A172 (cell line): ENCODE measurements around the genes RAB43, RHO and PLXND1.

DNA sequence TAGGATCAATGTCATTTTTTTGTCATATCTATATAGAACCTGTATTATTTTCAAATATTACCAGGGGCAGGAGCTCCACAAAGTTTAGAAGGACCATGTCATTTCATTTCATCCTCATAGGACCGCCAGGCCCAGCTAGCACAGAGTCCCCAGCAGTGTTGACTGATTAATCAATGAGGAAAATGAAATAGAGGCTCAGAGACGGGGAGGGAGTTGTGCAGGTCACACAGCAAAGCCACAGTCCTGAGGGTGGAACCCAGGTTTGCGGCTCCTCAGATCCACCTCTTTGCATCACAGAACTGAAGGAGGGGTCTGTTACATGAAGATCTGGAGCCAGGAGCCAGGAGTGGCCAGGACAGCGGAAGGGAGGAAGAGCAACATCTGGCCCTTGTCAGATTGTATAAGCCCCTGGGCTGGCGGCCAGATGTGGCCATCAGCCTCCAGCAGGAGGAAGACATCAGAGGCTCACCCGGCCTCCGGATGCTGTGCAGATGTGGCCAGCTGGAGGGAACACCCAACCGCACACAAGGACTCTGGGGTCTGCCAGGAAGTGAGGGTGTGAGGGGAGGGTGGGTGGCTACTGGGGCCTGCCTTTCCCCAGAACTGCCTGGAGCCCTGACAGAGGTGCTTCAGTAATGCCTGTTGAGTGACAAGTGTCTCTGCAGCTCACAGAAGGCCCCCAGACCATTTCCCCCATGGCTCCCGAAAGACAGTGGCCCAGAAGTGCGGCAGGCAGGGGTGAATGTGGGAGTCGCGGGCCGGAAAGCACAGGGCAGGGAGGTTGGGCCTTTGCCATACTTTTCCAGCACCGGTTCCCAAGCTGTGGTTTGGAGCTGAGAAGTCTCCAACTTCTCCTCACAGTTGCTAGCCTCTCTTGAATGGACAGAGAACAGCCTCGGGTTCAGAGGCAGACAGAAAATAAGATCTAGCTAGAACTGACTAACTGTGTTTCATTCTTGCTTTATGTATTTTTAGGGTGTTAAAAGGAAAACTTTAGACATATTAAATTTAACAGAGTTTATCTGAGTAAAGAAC lies 21.3 kb downstream of the EFCC1 start:
- RAMPAGE, long total RNA, result no peak

GRCh38 chr3:129045667-129046310 lies 14.8 kb upstream of the GP9 start:
- RAMPAGE, long total RNA, result no peak

GRCh38 chr3:129067453-129068444 lies 7.2 kb downstream of the GP9 start:
- RAMPAGE, long total RNA, result no peak

GRCh38 chr3:129121728-129122646 lies at the start of gene RAB43:
Gene RAB43, minus strand, starts transcription at chr3:129121804.
- RAMPAGE, long total RNA, result no peak

DNA sequence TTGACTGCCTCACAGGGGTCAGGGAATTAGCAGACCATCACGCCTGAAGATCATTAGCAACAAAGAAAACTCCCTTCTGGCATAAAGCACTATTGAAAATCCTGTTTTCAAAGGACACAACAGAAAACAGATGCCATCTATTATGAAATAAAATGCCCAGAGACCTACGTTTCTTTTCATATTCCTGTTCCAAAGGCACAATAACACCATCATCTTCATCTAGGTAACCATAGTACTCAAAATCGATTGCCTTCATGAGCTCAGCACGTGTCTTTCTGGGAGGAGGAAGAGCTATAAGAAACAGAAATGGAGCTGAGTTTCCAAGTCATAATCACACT lies 13.0 kb upstream of the RAB43 start:
- RAMPAGE, long total RNA, result no peak

- RAMPAGE, long total RNA, result no peak
Observed at GRCh38 chr3:129160323-129160843, 480 bp downstream of the ISY1 start.

GRCh38 chr3:129166602-129166920 lies 5.7 kb upstream of the ISY1 start:
- RAMPAGE, long total RNA, result no peak

GRCh38 chr3:129195596-129196415 lies 12.1 kb upstream of the CNBP start:
- RAMPAGE, long total RNA, result no peak

GRCh38 chr3:129311892-129312457 lies 4.1 kb downstream of the H1-10 start:
- RAMPAGE, long total RNA, result no peak

DNA sequence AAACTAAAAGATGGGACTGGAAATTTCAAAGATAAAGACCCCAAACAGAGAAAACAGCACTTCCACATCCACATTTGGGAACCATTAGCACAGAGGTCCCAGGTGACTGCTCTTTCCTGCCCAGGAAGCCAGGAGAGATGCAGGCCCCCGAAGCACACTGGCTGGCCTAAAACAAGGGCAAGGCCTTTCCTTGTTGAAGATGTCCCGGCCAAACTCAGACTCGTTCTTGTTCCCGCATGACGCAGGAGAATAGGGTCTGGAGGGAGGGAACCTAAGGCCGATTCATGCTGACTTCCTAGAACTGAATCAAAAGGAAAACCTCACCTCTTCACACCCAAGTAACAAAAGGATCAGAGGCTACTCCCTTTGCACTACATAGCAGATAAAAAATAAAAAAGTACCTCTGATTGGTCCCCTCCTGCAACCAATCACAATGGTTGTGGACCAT lies 48.8 kb downstream of the EFCAB12 start:
- RAMPAGE, long total RNA, result no peak

DNA sequence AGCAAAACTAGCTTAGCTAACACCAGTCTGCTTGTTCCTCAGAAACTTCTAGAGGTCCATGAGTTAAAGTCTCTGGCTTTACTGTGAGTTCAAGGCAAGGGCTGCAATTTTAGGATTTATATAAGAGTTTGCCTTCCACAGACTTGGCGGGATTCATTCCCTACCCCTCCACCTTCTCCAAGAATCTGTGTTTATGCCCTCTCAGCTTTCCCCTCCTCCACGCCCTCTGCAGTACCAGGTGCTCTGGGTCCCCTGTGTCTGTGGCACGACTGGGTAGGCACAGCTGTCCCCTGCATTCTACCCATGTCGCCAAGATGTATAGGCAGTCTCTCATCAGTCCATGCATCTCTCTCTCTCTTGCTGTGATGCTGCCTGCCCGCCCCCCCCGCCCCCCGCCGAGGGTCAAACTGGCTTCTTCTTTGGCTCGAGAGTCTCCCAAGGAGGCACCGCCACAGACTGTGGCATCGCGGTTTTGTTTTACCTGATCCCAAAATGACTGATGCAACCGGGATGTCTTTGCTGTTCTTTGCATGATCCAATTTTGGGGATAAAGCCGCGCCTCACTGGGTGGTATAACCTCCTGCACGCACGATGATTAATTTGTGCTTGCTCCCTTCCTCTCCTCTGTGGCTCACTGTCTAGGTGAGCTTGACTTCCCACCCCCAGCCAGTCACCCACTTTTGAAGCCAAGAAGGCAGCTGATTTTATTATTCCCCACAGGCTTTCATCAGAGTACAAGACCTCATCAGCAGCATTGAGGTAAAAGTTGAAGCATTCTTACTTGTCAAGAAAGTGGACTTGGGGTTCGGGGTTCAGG lies 43.7 kb downstream of the EFCAB12 start:
- RAMPAGE, long total RNA, result no peak

- RAMPAGE, long total RNA, result no peak
Observed at GRCh38 chr3:129440429-129440815, 398 bp downstream of the IFT122 start.

DNA sequence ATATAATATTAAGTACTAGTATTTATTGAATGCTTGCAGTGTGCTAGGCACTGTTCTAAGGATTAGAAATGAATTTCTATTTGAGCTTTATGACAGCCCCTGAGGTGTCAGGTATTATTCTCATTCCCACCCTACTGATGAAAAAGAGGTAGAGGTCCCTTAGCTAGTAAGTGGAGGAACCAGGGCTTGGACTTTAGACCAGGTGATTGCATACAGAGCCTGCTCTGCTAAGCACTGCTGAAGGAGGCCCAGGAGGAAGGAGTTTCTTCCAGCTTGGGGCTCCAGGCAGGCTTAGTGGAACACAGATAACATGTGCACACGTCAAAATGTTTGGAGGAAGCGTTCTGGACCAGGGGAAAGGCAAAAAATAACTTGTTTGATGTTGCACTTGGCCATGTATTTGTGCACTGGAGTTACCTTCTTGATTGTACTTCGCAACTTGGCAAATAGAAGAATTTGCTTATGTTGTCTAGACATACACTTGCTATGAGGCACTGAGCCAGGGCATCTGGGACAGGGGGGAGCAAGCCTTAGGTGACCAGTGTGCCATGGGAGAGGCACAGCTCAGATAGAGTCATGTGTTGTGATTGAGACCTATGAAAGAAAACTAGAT lies 22.4 kb downstream of the IFT122 start:
- RAMPAGE, long total RNA, result no peak

- RAMPAGE, long total RNA, result no peak
Observed at GRCh38 chr3:129528441-129528840, at the start of gene RHO. Gene RHO, plus strand, starts transcription at chr3:129528639.

DNA sequence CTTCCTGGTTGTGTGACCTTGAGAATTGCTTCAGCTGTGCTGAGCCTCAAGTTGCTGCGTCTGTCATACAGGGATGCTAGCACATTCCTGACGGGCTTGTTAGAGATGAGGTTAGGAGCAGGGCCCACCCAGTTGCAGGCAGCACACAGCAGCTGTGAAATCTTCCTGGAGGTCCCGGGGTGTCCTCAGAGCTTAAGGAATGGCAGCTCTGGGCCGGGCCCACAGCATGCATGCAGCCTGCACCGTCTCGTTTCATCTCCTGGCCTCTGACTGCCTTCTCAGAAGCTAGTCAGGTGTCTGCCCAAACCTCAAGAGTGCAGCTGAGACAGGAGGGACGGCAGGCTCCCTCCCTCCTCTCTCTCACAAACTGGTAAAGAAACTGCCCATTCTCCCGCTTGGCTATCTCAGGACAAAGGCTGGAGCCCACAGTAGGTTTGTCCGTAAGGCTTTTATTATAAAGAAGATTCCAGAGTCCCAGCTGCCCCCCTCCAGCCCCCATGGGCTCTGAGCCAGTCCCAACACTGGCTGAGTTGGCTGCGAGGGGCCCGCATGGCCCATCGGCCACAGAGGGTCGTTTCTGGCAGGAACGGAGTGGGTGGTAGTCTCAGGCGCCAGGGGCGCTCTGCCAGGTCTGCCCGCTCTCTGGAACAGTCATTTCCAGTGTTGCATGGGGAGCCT lies 11.9 kb downstream of the H1-8 start:
- RAMPAGE, long total RNA, result no peak

GRCh38 chr3:129569167-129570172 lies 26.5 kb downstream of the H1-8 start:
- RAMPAGE, long total RNA, result no peak

GRCh38 chr3:129606098-129606860 lies at the start of gene PLXND1:
Gene PLXND1, minus strand, starts transcription at chr3:129606676.
- RAMPAGE, long total RNA, result no peak

GRCh38 chr3:129618798-129619368 lies 12.4 kb upstream of the PLXND1 start:
- RAMPAGE, long total RNA, result no peak

DNA sequence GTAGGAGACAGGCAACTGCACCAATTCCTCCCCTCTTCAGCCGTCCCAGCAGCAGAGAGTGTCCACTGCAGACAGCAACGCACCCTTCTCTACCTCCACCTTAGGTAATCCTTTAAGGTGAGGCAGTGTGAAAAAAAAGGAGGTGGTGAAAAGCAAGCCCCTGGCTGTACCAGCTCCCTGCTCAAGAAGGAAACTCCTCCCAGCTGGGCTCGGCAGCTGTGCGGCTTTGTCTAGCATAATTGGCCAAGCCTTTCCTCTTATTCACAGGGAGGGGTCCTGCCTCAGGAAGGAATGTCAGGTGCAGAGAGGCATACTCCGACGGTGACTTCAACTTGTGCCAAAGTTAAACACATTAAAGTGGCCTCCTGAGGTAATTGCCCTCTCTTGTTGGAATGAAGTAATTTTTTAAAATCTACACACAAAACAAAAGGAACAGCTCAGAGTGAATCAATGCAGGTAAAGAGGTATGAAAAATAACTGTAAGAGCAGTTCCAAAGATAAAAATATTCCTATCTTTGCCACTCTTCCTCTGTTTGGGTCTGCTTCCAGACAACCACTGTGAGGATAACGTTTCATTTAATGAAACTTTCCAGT lies 98.6 kb downstream of the TMCC1 start:
- RAMPAGE, long total RNA, result no peak

- RAMPAGE, long total RNA, result no peak
Observed at GRCh38 chr3:129890462-129891231, 2.9 kb downstream of the TMCC1 start.